Measurements from ENCODE around the genes TMEM25, IFT46 and CXCR5.

GRCh38 chr11:118210327-118210841 is 14.4 kb downstream of the JAML start:
- RAMPAGE, long total RNA, result no peak
- RRBS, result no CpG with 5 or more reads among the region's 8 CpGs

DNA sequence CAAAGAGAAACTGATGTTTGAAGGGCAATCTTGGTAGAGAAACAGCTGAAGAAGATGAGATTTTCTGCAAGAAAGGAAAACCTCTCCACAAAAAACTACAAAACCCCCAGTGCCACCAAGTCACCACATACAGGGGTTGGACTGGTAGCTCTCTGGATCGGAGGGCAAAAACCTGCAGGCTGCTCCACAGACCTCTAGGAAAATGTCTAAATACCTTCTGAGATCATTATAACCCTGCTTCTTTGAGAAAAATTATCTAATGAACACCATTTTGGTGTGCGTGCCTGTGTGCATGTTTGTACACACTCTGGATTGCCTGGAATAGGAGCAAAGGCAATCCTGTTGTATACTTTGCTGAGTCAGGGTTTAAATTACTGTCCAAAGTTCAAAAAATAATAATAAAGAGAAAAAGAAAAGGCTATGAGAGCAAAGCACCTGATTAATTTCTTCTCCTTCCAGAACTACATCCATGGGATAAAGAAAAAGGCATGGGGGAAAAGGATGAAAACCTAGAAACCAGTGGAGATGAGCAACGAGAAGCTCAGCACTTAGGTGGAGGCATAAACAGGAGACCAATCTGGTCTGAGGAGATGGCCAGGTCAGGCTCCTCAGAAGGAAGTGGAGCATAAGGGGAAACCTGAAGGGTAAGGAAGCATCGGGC is 11.0 kb downstream of the JAML start:
- RAMPAGE, long total RNA, result no peak
- RRBS, result no CpG with 5 or more reads among the region's 4 CpGs

DNA sequence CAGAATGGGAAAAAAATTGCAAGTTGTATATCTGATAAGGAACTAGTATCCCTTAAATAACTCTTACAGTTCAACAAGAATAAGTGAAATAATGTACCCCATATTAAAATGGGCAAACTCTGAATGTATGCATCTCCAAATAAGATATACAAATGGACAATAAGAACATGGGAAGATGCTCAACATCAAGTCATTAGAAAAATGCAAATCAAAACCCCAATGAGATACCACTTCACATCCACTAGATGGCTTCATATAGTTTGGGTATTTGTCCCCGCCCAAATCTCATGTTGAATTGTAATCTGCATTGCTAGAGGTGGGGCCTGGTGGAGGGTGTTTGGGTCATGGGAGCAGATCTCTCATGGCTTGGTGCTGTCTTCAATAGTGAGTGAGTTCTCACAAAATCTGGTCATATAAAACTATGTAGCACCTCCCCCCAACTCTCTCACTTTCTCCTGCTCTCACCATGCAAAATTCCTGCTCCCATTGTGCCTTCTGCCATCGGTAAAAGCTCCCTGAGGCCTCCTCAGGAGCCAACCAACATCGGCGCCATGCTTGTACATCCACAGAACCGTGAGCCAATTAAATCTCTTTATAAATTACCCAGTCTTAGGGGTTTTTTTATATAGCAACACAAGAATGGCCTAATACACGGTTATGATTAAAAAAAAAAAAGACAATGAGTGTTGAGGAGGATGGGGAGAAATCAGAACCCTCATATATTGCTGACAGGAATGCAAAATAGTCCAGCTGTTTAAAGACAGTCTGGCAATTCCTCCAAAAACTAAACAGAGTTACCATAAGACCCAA is 5.5 kb downstream of the MPZL2 start:
- RAMPAGE, long total RNA, result no peak
- RRBS, result no CpG with 5 or more reads among the region's 6 CpGs

GRCh38 chr11:118291685-118292169 is 12.8 kb upstream of the CD3E start:
- RAMPAGE, long total RNA, result no peak
- RRBS, result no CpG with 5 or more reads among the region's 7 CpGs

DNA sequence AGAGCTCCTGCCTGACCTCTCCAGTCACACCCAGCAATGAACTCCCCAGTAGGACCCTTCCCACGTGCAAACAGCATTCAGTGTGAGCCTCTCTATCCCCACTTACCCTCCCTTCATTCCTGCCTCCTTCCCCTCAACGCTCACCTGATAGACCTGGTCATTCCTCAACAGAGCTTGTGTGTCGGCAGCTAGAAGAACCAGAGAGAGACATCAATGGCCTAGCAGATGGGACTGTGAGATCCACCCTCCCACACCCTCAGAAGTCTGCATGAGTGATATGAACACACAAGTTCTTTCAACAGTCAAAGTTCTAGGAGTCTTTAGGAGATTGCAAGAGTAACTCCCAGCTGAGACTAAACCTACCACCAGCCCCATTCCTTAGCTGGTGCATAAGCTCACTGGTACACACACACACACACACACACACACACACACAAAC is 3.2 kb downstream of the CD3D start:
- RAMPAGE, long total RNA, result no peak
- RRBS, result no CpG with 5 or more reads among the region's 3 CpGs

- RAMPAGE, long total RNA, result no peak
- RRBS, result no CpG with 5 or more reads among the region's 3 CpGs
Observed at GRCh38 chr11:118471505-118471928, 35.2 kb downstream of the KMT2A start.

DNA sequence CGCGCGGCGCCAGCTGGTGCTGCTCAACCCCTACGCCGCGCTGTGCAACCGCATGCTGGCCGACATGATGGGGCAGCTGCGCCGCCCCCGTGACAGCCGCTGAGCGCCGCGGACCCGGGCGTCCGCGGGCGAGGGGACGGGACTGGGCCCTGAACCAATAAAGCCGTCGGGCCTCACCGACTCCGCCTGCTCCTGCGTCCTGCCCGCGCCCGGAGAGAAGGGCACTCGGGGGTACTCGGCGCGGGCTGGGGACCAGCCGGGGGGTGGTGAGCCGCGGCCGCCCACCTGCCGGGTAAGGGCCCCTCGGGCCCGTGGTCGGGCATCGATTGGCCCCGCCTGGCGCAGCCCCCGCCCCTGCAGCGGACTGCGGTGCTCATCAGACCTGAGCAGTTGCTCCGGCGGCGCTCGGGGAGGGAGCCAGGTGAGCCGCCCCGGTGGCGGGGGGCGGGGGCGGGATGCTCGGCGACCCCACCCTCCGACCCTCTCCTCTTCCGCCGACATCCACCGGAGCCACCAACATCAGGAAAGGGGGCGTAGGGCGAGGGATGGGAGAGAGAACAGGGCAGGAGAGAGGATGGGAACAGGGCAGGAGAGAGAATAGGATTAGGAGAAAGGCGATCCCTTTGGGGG is at the start of gene TMEM25:
TMEM25 (plus strand) TSS at position 379 of the 630 bp plus-strand sequence.
- RAMPAGE, long total RNA, result no peak
- RRBS, result 2% methylated on average over 32 of the region's 66 CpGs

DNA sequence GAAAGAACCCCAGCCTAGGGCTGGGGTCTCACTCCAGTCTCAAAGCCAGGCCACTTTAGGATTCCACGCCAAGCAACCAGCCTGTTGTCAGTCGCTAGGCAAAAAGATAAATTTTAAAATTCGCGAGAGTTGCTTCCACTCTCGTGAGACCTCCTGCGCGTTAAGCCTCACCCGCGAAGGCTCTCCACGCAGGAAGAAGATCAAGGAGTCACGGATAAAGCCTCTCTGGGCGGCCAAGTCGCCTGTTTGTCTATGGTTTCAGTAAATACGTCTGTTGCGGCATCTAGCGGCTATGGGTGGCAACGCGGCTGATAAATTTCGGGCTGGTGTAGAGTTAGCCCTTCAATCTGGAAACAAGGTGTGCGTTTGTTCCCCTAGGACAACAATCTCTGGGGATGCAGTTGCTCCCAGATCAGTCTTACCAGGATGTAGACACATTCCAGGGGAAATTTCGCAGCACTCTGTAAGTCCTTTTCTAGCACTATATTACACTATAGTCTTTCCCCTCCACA is at the start of gene IFT46:
IFT46 (minus strand) TSS at position 108 of the 512 bp plus-strand sequence.
- RAMPAGE, long total RNA, result start-site peak on the minus strand centred at position 93 of the sequence, 31 bp wide, 69 and 22 reads in 2 replicates; start-site peak on the minus strand centred at position 177 of the sequence, 31 bp wide, 67 and 58 reads in 2 replicates
- RRBS, result no CpG with 5 or more reads among the region's 21 CpGs

DNA sequence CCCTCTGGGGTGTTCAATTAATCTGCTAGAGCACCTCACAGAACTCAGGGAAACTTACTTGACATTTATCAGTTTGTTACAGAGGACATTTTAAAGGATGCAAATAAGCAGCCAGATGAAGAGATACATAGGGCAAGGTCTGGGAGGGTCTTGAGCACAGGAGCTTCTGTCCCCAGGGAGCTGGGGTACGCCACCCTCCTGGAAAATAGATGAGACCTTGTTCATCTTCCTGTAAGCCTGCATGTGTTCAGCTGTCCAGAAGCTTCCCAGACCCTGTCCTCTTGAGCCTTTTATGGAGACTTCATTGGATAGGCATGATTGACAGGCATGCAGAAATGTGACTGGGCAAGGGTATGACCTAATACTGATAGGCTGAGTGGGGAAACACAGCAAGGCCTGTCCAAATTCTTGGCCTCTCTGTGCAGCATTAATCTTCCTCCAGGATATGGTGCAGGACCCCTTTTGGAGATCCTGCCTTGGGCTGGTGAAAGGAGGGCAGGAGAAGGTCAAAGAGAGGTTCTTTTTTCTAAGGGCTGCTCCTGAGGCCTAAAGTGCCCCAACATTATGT is 15.7 kb downstream of the ARCN1 start:
- RAMPAGE, long total RNA, result no peak
- RRBS, result no CpG with 5 or more reads among the region's 1 CpG

GRCh38 chr11:118601126-118602245 is 5.9 kb upstream of the PHLDB1 start:
- RAMPAGE, long total RNA, result no peak
- RRBS, result no CpG with 5 or more reads among the region's 14 CpGs

- RAMPAGE, long total RNA, result no peak
- RRBS, result 1% methylated on average over 35 of the region's 79 CpGs
Observed at GRCh38 chr11:118608307-118609289, 1.2 kb downstream of the PHLDB1 start.

GRCh38 chr11:118620882-118621818 is 13.7 kb downstream of the PHLDB1 start:
- RAMPAGE, long total RNA, result start-site peak on the plus strand at chr11:118621374-118621498, 20 and 84 reads in 2 replicates
- RRBS, result 2% methylated on average over 17 of the region's 40 CpGs

DNA sequence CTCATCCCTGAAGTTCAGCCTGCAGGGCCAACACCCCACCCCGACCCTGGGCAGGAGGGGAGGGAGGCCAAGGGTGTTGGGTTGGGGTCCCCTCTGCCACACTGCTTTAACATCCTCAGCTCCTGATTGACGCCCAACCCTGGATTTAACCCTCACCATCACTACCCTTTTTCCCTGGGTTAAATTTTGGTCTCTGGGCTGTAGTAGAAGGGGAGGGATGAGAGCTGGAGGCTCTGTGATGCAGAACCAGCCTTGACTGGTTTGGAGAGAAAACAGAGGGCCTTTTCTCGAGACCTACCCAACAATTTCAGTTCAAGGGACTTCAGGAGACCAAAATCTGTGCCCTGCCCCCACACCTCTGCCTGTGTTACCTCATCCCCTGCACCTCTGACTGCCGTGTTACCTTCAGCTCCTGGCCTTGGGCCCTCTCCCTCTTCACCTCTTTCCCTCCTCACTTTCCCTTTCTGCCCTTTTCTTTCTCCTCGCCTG is 26.9 kb downstream of the PHLDB1 start:
- RAMPAGE, long total RNA, result no peak
- RRBS, result no CpG with 5 or more reads among the region's 5 CpGs

- RAMPAGE, long total RNA, result no peak
- RRBS, result no CpG with 5 or more reads among the region's 5 CpGs
Observed at GRCh38 chr11:118652369-118653015, 27.0 kb downstream of the TREH start.

DNA sequence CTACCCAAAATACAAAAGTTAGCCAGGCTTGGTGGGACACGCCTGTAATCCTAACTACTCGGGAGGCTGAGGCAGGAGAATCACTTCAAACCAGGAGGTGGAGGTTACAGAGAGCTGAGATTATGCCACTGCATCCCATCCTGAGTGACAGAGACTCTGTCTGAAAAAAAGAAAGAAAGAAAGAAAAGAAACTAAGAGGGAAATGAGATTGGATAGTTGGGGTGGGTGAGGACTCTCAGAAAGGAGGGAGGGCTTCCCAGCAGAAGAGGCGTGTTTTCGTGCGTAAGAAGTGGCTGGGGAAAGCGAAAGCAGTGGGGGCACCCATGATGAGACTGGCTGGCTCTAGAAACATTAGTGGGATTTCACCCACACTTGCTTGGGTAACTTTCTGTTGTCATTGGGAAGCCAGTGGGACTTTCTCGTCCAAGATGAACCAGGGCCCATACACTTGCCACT is 42.4 kb upstream of the CXCR5 start:
- RAMPAGE, long total RNA, result no peak
- RRBS, result no CpG with 5 or more reads among the region's 7 CpGs

DNA sequence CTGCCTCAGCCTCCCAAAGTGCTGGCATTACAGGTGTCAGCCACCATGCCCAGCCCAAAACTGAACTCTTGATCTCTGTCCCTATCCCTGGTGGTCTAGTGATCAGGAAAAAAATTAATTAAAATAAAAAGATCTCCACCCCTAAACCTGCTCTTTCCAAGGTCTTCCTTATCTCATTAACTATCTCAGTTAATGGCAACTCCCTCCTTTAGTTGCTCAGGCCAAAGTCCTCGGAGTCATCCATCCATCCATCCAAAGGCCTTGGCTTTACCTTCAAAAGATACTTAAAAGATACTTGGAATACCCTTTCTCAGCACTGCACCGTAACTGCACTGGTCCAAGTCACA is 19.5 kb upstream of the CXCR5 start:
- RAMPAGE, long total RNA, result no peak
- RRBS, result no CpG with 5 or more reads among the region's 2 CpGs

- RAMPAGE, long total RNA, result no peak
- RRBS, result no CpG with 5 or more reads among the region's 14 CpGs
Observed at GRCh38 chr11:118869618-118870099, 14.0 kb upstream of the CXCR5 start.

DNA sequence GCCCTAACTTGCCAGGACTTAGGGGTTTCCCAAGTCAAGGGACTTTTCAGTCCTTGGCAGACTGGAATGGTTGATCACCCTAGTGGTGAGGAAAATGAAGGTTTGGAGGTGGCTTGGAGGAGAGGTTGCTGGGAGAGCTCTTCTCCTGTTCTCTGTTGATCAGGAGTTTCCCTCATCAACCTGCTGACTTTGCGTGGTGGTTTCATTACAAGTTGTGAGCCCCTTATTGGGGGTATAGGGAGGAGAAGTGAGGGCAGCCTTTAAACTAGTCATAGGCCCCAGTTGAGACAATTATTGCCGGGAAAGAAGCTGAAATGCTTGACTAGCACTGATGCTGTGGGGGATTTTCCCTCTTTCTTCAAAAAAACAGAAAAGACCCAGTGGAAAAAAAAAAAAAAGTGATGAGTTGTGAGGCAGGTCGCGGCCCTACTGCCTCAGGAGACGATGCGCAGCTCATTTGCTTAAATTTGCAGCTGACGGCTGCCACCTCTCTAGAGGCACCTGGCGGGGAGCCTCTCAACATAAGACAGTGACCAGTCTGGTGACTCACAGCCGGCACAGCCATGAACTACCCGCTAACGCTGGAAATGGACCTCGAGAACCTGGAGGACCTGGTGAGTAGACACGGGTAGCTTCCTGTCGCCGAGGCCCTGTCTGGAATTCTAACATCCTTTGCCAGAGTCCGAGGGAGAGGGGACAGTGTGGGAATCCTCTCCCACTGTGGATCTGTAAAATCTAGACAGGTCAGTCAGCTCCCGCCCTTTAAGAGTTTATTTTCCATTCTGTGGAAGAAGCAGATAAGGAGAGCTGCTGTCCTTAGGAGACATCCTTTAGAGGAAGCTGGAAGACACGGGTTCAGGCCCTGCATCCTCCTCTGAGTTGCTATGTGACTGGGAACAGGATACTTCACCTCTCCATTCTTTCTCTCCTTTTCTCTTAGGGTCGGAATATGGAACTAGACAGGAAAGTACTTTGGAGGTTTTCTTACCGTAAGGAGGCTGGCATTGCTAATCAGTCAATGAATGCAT is at the start of gene CXCR5:
CXCR5 (plus strand) TSS at position 514 of the 1,028 bp plus-strand sequence.
- RAMPAGE, long total RNA, result no peak
- RRBS, result no CpG with 5 or more reads among the region's 20 CpGs

DNA sequence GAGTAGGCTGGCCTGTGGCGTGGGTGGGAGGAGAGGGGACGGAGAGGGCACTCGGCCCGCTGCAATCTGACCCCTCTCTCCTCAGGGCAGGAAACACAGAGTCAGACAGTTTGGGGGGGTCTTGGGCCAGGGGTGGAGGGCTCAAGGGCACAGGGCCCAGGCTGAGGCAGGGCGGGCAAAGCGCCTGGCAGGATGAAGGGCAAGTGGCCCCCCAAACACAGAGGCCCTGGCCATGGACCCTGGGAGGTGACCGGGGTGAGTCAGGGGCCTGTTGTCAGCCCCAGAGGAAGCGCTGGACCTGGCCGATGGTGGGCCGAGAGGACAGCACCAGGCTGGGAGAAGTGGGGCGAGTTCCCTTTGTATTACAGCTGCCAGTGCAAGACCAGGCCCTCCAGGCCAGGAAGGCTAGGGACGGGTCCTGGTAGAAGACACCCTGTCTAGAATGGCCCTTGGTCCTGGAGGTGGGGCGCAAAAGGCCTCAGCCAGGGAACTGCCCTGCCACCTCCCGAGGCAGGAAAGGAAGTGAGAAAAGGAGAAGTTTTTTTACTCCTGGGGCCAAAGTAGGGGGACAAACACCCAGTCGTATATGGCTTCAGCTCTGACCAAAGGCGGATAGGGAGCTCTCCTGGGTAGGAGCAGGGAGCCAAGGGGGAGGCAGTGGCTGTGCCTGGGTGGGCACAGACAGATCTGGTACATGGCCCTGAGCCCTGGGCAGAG is 12.8 kb downstream of the CXCR5 start:
- RAMPAGE, long total RNA, result no peak
- RRBS, result no CpG with 5 or more reads among the region's 16 CpGs

GRCh38 chr11:118897456-118898491 is 14.1 kb downstream of the CXCR5 start:
- RAMPAGE, long total RNA, result no peak
- RRBS, result 69% methylated on average over 4 of the region's 25 CpGs